MCF 10A (cell line): ENCODE data around the genes MT1E, MT1M, NUP93 and HERPUD1.

DNA sequence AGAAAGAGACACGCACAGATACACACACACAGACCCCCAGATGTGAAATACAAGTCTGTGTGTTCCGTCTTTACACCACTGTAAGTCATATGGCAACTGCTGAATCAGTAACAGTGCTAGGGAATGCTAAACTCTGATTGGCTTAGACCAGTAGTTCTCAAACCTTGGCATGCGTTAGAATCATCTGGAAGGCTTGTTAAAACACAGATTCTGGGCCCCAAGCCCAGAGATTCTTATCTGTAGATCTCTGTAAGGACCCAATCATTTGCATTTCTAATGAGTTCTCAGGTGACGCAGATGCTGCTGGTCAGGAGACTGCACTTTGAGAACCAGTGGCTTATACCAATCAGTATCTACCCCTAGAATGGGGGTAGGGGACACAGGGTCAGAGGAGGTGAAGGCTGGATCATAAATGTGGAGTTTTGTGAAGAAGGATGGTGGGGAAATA lies 12.9 kb upstream of the LPCAT2 start:
- PRO-cap = no peak
- RRBS = no CpG with 5 or more reads among the region's 4 CpGs

DNA sequence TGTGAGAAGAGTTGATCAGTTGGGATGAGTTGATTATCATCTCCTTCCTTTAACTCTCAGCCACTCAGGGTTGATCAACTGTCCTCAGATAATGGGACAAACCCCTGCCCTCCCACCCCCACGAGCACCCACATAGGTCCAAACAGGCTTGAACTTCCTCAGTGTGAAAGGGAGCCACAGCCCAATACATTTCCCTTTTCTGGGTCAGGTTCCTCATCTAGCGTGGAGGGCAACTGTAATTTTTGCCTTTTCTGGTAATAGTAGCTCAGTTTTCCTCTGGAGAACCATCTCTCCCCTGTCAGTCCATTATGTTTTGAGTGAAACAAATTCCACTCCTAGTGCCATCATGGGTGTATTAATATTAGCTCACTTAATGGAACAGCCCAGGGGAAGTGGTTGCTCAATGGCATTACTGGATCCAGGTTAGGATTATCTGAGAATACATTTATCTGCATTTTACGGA lies 544 bp upstream of the LPCAT2 start:
- PRO-cap = no peak
- RRBS = no CpG with 5 or more reads among the region's 3 CpGs

DNA sequence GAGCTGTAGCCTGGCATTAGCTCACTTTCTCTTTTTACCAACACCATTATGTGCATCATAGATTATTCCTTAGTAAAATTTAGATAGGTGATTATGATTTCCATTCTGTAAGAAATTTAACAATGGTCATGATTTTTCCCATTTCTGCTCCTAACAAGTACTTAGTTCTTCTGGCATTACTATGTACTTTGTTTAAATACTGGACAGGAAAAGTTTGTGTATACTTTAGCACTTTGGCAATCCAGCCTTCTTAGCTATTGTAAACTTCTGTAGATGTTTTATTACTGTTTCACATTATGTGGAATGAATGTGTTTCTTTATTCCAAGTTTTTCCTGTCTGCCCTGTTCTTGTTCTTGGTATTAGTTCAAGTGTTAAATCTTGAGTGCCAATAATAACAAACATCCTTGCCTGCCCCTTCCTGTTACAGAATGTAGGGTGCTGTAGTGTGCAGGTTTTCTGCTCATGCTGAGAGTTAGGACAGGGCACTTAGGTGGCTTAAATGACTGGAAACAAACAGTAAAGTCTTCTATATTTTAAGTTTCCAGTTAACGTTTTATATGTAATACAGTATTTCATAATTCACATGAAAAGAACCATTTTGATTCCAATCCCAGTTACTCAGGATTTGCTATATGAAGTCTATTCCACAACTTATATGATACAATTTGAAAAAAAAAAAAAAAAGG lies 7.2 kb upstream of the CAPNS2 start:
- PRO-cap = no peak
- RRBS = no CpG with 5 or more reads among the region's 1 CpG

GRCh38 chr16:55773879-55774491 lies 58.9 kb downstream of the CES1 start:
- PRO-cap = bidirectional peak, plus-strand start at chr16:55774408, minus-strand start at chr16:55774261
- RRBS = no CpG with 5 or more reads among the region's 14 CpGs

DNA sequence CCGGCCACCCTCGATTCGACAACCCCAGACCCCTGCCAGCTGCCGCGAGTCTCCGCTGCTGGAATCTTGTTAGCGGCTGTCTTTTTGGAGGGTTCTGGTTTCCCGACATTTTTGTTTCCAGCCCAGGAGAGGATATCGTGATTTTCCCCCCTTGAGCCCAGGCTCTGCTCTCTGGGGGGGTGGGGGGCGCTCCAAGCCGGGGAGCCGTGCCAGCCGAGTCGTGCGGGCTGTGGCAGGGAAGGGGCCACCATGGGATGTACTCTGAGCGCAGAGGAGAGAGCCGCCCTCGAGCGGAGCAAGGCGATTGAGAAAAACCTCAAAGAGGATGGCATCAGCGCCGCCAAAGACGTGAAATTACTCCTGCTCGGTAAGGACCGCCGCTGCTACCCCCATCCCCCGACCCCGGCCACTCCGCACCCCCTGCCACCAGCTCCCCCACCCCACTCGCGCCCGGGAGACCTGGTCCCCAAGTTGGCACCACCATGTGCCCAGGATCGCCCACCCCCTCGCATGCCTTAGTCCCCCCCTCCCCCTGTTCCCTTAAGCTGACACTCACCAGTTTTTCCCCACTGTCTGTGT lies 787 bp downstream of the GNAO1 start:
- PRO-cap = no peak
- RRBS = 5% methylated on average over 5 of the region's 34 CpGs

GRCh38 chr16:56278978-56279792 lies 87.9 kb downstream of the GNAO1 start:
- PRO-cap = no peak
- RRBS = 56% methylated on average over 1 of the region's 13 CpGs

GRCh38 chr16:56357245-56357857 lies 68.0 kb downstream of the AMFR start:
- PRO-cap = no peak
- RRBS = no CpG with 5 or more reads among the region's 15 CpGs

GRCh38 chr16:56421868-56422771 lies 3.2 kb downstream of the AMFR start:
- PRO-cap = no peak
- RRBS = 100% methylated on average over 1 of the region's 5 CpGs

GRCh38 chr16:56518472-56518971 lies 1.3 kb downstream of the BBS2 start:
- PRO-cap = no peak
- RRBS = no CpG with 5 or more reads among the region's 9 CpGs

DNA sequence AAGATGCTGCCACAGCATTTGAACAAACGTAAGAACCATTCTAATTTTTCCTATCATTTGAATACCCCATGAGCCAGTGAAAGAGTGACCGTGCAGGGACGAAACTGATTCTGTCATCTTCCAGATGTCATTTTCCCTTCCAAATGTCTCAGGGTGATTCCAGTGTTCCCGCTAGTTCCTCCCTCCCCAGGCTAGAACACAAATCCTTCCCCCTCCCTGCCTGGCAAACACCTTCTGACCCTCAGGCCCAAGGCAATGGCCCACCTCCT lies 2.6 kb downstream of the MT2A start:
- PRO-cap = no peak
- RRBS = no CpG with 5 or more reads among the region's 4 CpGs

GRCh38 chr16:56616998-56617761 lies 8.4 kb upstream of the MT1E start:
- PRO-cap = no peak
- RRBS = 41% methylated on average over 27 of the region's 53 CpGs

DNA sequence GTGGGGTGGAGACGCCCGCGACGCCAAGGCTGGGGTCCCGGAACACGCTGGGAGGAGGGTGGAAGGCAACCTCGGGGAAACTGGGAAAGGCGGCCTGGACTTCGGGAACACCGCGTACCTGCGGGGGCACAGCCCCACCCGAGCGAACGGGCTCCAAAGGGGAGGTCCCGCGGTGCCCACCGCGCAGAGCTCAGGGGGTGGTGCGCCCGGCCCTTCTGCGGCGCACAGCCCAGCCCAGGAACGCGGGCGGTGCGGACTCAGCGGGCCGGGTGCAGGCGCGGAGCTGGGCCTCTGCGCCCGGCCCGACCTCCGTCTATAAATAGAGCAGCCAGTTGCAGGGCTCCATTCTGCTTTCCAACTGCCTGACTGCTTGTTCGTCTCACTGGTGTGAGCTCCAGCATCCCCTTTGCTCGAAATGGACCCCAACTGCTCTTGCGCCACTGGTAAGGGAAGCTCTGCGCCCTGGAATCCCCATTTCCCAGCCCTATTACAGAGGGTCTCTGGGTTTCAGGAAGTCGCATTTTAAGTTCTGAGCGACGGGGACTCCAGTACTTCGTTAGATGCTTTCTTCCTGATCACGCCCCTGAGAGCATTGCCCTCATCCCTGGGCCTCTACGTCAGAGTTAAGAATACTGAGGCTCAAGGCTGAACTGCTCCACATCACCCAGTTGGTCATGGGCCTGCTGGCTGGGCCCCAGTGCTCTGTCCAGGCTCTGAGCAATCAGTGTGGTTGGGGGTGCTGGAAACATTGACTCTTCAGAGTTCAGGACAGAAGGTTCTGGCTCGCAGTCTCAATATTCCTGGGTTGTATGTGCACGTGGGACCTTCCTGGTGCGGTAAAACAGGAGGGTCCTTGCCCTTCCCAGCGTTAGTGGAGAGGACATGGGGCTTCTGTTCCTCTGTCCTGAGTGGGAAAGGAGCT lies at the start of gene MT1E:
MT1E (plus strand) TSS at position 345 of the 922 bp plus-strand sequence.
- PRO-cap = bidirectional peak, plus-strand start at position 345 of the sequence, minus-strand start at position 259 of the sequence; bidirectional peak, plus-strand start at position 667 of the sequence, minus-strand start at position 531 of the sequence
- RRBS = under 1% methylated on average over 9 of the region's 49 CpGs

- PRO-cap = no peak
- RRBS = 91% methylated on average over 4 of the region's 33 CpGs
These were observed 526 bp upstream of the MT1M start for GRCh38 chr16:56631906-56632360.

DNA sequence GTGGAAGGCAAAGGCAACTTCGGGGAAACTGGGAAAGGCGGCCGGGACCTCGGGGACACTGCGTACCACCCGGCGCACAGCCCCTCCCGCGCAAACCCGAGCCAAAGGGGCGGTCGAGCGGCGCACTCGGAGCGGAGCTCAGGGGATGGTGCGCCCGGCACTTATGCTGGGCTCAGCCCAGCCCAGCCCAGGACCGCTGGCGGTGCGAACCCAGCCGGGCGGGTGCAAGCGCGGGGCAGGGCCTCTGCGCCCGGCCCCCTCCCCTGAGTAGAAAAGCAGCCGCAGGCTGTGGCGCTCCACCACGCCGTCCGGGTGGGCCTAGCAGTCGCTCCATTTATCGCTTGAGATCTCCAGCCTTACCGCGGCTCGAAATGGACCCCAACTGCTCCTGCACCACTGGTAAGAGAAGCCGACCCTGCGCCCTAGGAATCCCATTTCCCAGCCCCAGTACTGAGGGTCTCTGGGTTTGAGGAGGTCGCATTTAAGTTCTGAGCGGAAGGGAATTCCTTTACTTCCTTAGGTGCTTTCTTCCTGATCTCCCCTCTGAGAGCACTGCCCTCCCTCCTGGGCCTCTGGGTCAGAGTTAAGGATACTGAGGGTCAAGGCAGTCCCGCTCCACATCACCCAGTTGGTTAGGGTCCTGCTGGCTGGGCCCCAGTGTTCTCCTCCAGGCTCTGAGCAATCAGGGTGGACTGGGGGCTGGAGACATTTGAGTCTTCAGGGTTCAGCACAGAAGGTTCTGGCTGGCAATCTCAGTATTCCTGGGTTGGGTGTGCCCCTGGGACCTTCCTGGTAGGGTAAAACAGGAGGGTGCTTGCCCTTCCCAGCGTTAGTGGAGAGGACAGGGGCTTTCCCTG lies at the start of gene MT1M:
MT1M (plus strand) TSS at position 299 of the 857 bp plus-strand sequence.
- PRO-cap = no peak
- RRBS = 86% methylated on average over 20 of the region's 43 CpGs

- PRO-cap = no peak
- RRBS = 86% methylated on average over 10 of the region's 35 CpGs
These were observed 4.0 kb upstream of the MT1B start for GRCh38 chr16:56647433-56648435.

DNA sequence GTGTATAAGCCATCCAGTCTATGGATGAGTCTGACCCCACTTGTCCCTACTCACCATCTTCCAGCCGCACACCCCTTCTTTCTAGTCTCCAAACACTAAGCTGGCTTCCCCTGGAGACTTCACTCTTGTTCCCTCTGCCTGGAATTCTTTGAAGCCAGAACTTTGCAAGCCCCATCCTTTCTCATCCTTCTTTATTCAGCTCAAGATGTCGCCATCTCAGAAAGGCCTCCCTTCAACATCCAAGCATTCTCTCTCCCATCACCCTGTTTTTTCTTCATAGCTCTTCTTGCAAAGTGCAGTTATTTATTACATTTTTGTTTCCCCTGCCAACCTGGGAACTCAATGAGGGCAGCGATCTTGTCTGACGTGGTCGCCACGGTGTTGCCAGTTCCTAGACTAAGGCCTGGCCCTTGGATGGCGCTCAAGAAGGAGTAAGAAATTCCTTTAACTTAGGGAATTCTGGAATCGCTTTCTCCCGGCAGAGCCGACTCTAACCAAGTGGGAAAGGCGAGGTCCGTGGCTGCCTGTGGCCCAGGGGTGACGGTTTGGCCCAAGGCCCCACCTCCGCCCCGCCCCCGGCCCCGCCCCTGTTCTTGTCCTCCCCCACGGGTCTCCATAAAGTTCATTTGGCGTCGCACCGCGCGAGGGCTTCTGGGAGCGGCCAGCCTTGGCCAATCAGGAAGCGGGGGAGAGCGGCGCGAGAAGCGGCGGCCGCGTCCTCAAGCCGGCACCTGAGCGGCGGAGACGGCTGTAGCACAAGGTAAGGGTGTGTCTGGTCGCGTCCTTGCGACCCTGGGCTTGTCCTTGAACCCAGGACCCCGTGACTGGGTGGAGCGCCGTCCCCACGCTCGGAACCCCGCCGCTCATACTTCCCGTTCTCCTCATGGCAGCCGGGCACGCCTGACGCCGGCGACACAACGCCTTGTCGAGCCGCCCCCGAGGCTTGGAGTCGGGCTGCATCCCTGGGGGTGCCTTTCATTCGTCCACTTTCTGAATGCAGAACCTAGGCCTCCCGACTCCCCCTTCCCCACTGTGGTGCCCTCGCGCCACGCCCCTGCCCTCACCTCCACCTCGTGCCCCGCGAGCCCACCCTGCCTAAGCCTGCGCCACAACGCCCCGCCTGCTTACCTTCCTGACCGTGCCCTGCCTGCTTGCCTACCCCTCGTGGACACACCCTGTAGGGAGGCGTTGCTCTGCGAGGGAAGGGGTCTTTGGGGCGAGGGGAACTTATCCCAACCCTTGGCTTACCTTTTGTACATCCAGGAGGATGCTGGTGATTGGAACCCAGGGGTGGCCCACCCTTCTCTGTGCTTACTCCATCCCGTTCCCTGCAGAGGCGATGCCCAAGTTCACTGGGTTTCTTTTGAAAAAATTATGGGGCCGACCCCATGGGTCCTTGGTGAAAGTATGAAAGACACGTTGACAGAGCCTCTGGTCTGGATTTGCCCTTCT lies at the start of gene NUP93:
NUP93 (plus strand) TSS at position 678 of the 1,452 bp plus-strand sequence.
- PRO-cap = bidirectional peak, plus-strand start at position 678 of the sequence, minus-strand start at position 500 of the sequence
- RRBS = 0% methylated on average over 6 of the region's 77 CpGs

GRCh38 chr16:56781628-56782252 lies 51.8 kb downstream of the NUP93 start:
- PRO-cap = no peak
- RRBS = no CpG with 5 or more reads among the region's 11 CpGs

DNA sequence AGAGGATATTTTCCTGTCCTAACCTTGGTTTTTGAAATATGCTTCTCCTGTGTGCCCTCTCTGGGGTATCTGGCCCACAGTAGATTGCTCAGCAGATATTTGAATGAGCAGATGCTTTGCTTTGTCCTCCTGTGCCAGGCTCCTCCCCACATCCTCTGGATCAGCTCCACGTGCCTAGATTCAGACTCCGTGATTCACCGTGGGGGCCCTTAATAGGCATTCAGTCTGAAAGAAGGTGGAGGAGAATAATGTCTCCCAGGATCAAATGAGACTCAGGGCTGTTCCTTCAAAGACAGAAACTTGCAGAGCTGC lies 16.1 kb upstream of the SLC12A3 start:
- PRO-cap = no peak
- RRBS = no CpG with 5 or more reads among the region's 3 CpGs

DNA sequence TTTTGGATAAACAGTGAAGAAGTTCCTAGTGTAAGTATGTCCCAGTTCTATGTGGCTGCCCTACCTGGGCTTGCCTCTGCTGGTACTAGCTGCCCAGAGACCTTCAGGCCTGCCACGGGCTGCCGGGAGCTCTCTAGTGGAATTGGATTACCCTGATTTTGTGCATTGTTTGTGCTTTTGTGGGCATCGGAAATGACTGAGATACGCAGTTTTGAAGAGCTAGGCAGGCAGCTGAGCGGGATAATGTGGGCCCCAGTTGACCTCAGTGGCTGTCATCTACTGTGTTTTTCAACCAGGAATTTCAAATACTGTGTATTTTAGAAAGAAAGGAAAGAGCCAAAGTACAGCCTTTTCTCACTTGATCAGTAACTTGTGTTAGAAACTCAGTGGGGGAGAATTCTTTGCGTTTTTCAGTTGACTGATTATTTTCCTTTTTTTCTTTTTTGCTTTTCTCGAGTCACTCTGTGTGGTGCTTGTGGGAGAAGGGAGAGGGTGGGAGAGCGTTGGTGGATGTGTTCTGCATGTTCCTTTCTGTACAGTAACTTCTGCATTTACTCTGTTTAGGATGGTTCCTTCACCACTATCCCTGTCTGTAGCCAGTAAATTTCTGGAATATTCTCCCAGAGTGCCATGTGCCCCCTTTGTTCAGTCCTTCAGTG lies 15.2 kb upstream of the SLC12A3 start:
- PRO-cap = no peak
- RRBS = no CpG with 5 or more reads among the region's 8 CpGs

DNA sequence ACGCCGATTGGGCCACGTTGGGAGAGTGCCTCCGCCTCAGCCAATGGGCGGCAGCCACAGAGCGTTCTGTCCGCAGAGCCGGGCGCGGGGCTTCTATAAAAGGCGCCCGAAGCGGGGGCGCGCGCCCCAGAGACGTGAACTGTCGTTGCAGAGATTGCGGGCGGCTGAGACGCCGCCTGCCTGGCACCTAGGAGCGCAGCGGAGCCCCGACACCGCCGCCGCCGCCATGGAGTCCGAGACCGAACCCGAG lies at the start of gene HERPUD1:
HERPUD1 (plus strand) TSS at position 124 of the 250 bp plus-strand sequence.
- PRO-cap = bidirectional peak, plus-strand start at position 124 of the sequence, minus-strand start outside the sequence
- RRBS = 2% methylated on average over 7 of the region's 32 CpGs